NALM6 (cell line): Measurements from ENCODE around the genes CXCR6 and CCRL2.

DNA sequence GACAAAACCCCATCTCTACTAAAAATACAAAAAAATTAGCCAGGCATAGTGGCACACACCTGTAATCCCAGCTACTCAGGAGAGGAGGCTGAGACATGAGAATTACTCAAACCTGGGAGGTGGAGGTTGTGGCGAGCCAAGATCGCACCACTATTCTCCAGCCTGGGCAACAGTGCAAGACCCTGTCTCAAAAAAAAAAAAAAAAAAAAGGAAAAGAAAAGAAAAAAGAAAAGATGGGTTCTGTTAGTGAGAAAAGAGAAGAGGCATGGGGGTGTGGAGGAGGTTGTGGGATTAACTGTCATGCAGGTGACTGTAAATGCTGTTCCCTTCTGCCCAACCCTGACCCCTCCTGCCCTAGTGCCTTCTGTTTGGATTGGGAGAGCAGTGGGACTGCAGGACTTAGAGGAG is 22.4 kb downstream of the ABHD5 start:
- PRO-cap, result no peak

DNA sequence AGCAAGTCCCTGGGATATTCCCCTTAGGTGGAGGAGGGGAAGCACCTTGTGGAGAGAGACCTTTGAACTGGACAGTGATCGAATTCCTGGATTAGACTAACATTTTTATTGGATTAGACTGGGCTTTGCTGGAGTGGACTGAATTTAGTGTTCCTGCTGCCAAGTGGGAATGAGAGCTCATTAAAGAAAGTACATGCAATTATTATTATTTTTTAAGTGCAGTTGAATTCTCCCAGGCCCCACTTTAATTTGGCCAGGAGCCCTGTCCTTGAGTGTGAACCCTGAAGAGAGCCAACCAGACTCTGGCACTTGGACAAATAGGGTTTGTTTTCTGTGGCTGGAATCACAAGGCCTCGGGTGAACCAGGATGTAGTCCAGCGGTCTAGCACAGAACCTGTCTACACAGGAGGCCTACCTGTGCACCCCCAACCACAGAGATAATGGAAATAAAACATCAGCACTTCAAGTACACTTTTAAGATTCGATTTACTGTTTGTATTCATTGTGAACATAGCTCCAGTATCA is 193.2 kb downstream of the ABHD5 start:
- PRO-cap, result no peak

GRCh38 chr3:44235621-44236362 is 5.9 kb upstream of the TOPAZ1 start:
- PRO-cap, result no peak

GRCh38 chr3:44349222-44349783 is 10.7 kb downstream of the TCAIM start:
- PRO-cap, result no peak

DNA sequence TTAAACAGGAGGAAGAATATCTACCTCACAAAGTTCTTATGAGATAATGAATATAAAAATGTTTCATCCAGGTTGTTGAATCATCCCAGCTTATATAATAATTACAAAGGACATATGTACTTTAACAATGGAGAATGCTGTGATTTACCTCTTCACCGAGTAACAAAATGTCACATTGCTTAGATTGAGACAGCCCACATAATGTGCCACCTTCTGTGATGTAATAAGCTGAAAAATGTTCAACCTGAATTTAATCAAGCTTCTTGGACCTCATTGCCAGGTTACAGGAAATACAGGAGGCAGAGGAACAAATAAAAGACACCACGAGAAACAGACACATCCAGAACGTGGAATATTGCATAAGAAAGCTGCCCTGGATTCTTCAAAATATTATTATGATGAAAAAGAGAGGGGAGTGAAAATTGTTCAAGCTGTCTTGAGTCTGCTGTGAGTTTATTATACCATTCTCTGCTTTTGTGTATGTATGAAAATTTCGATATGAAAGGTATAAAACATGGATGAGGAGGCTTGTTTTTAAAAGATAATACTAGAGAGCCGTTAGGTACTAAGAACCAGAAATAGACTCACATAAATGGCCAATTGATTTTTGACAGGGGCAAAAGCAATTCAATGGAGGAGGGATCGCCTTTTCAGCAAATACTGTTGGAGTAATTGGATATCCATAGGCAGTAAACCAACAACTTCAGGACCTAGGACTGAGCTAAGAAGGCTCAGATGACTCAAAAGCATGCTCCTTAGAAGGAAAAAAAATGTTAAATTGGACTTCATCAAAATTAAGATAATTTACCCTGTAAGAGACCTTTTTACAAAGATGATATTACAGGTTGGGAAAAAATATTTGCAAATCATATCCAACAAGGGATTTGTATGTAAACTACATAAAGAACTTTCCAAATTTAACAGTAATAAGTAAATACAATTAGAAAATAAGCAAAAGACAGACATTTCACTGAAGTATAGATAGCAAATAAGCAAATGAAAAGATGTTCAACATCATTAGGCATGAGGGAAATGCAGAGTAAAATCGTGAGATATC is 2.0 kb upstream of the ZNF35 start:
- PRO-cap, result no peak

- PRO-cap, result no peak
These were observed 27.0 kb upstream of the ZNF502 start for GRCh38 chr3:44685280-44685992.

DNA sequence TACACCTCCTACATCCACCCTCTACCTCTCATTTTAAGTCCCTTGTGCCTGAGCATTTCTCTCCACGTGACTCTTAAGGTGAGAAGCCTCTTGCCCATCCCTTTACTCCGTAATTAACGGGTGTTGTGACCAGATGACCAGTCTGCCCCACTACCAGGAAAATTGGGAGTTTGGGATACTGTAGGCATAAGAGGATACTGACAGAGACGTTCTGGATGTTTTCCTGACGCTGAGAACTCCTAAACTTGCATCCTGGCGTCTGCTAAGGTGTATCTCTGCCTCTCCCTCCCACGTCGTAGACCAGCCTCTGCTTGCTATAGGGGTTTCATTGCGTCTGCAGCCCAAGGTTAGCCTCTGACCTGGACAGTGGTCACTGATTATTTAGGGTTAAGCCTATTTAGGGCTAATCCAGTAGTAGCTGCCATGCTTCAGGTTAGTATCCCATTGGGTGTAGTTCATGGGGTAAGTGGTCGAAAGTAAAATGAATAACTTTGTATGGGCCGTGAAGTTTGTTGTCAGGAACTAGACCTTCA is 804 bp downstream of the TMEM42 start:
- PRO-cap, result unidirectional peak, minus-strand start at position 35 of the sequence

DNA sequence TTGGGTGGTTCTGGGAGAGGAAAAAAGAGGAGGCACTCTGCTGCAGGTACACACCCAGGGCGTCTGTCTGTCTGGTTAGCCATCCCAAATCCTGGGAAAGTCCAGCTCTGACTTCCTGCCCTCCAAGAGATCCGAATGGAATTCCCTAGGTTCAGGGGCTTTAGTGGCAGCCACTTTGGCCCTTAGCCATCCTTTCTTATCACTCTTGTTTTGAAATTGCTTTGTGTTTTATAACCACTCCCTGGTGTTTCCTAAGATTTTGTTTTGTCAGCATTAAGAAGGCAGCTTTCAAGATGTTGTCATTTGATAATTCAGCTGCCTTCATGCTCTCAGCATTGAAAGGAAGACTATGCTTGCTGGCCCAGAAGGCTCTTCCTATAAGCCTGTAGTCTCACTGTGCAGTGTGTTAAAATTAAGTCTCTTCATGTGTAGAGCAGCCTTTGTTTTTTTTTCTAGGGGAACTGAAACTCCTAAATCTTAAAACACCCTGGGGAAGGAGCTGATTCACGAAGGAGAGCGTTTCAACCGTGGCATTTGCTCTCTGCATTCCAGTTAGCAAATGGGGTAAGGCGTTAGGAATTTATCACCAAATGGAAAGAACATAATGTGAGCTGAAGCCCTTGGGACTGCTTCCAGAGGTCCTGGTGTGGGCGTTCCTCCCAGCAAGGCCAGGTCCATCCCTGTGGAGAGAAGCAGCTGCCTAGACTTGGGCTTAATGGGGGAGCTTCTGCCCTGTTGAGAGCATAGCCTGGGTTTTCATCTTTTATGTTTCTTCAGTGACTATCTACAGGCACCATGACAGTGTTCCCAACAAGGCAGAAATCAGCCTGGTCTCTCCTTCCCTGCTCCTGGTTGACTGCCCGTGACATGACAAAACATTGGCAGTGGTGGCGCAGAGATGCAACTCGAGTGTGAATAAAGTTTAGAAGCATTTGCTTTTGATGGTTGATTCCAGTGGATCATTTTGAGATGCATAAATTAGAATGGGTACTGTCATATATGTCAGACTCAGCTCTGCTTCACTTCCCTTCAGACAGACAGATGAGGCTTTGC is 14.1 kb upstream of the CLEC3B start:
- PRO-cap, result no peak

- PRO-cap, result no peak
These were observed 1.2 kb downstream of the TMEM158 start for GRCh38 chr3:45224741-45225521.

DNA sequence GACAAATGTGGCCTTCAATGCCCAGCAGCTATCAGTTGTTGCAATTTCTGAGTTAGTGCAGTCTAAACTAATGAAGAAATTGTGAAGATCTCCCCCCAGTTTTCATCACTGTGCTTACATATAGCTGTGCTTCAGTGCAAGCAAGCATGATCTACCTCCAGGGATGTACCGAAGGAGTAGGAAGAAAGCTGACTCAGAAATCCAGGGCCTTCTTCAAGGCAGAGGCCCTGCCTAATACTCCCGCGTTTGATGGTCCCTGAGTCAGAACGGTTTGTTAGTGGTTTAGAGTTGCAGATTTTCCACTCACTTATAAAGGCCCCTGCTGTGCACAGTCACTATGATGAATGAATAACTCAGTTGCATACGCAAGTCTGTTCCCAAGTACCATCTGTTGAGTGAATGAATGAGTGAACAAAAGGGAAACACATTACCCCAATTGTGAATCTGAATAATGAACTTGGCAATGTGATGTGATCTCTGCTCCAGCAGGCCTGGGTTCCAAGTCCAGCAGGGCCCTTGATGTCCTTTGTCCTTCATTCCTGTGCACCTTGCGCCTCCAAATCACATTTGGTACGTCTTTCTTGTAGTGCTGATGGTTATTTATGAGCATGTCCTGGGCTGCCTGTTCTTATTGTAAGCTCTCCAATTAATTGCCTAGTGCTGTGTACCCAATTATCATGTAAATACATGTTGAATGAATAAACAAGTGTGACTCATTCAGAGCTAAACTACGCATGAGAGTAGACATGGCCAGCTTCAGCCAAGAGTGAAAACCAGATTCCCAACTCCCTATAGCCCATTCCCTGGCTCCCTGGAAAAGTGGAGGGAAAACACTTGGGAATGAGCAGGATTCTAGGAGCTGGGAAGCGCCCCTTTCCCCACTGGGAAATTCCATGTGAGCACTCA is 85.4 kb upstream of the LIMD1 start:
- PRO-cap, result no peak

GRCh38 chr3:45566120-45566612 is 28.4 kb upstream of the LIMD1 start:
- PRO-cap, result no peak

DNA sequence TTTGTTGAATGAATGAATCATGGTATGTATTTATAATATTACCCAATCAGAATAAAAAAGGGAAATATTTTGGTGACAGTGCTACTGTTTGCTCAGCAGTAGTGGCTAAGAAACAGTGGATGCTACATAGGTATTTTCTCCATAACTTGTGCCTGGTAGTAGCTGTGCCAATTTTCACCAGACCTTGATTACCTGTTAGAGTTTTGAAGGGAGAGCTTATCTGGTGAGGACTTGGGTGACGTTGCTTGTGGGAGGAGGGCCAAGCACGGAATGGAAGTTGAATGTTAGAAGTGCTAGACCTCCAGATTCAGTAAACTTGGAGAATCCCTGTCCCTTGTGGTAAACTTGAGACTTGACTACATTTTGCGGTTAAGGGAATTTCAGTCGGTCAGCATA is 14.4 kb downstream of the LIMD1 start:
- PRO-cap, result no peak

DNA sequence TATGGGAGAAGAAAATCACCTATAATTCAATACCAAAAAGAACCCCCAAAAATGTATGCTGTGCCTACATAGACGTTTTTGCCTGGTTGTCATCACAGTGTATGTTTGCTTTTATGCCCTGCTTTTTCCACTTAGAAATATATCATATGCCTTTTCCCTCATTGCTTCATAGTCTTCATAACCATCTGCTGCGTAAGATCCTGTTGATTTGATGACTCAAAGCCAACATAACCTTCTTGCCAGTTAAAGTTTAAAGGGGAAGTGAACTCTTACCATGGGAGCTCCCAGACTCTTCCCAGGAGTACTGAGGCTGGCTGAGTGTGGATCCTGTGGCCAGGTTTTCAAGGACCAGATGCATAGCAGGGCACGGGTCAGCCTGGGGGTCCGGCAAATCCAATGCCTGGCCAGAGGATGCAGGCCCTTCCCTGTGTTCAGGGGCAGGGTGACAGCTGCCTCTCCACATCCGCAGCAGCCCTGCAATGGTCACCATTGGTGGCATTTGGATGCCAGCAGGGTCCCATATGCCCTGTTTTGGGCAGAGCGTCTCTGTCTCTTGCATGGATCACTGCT is 42.0 kb upstream of the SACM1L start:
- PRO-cap, result no peak

DNA sequence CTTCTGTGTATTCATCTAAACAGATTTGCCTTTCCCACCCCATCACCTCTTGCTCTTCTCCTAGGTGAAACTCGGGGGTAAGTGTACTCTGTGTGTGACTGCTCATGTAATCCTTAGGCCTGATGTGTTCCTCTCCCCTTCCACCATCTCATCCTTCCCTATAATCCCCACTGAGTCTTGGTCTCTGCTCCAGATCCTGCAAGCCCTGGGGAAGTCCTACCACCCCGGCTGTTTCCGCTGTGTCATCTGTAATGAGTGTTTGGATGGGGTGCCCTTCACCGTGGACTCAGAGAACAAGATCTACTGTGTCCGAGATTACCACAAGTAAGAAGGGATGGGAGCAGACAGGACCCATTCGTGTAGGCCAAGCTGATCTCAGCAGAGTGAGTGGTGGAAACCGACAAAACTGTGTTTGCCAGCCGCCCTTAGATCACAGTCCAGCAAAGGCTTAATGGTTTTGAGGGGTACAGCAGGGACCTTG is 16.7 kb upstream of the SACM1L start:
- PRO-cap, result no peak

DNA sequence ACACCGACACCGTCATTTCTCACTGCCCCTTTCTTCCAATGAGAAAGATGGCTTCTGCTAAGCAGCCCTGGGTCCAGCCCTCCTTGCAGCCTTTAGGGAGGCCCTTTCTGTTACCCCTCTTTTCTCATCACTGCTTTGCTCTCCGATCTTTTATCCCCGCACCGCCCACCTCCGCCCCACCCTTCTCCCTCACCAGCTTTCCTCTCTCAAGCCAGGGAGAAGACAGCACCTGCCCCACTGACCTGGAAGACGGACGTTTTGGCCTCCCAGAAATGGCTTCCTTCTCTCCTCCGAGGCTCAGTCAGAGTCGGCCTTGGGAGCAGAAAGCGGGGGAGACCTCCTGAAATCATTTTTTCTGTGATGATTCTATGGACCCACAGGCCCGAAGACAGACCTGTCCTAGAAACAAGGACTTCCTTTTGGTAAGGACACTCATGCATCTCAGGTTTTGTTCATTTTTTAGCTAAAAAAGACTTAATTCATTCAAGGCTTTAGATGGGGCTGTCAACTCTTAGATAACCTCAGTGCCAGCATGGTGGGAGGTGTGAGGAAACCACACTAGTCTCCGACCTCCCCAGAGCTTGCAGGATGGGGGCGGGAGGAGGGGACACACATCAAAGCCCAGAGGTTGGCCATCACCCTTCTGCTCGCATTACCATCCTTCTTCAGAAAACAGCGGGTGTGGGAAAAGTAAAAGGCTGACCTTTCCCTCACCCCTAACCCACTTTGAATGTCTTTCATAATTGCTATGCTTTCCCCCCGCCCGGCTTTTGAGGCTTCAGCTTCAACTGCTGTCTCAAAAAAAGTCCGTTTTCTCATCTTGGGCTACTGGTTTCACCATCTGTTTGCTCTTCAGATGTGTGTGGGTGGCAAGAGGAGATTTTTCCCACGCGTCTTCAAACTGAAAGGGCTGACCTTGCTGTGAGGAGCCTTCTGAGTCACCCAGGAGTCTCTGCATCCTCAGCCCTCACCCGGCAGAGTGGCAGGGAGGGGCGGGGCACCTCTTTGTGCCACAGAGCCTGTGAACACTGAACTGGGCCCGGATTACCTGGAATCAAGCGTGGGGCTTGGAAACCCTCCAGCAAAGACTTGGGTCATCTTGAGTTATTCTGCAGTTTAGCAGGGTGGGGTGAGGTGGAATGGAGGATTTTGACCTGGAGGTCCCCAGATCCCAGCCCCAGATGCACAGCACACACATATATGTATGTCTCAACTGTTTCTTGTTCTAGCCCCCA is 27.7 kb upstream of the CXCR6 start:
- PRO-cap, result no peak

GRCh38 chr3:45942885-45943615 is at the start of gene CXCR6:
Gene CXCR6, plus strand, starts transcription at chr3:45943464.
- PRO-cap, result no peak

DNA sequence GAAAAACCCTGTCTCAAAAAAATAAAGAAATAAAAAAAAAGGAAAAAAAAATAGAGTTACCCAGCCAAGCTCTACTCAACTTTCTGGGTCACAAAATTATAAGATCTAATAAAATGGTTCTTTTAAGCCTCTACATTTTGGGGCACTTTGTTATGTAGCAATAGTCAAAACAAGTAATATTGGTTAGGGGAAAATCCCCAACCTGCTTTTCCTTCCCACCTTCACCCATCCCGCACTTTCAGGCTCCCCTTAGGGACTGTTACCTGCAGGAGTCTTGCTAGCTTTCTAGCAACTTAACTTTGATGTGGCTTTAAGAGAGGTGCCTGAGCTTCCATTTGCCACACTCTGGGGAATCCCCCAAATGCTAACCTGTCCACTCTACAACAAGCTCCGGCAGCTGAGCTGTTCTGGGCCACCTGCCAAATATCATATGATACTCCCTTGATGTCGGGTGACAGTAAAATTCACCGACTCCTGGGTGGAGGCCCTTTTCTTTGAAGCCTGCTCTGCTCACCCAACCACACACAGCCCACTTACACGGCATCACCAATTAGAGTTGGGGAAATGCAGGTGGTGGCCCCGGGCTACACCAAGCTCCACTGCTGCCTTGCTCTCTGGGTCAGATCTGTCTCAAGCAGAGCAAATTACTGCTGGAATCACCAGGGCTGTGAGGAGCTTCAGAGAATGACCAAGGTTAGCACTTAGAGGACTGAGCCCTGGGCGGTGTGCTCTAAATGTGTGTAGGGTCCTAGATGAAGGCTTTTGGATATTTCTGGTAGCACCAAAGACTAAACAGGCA is 38.0 kb upstream of the XCR1 start:
- PRO-cap, result unidirectional peak, plus-strand start at position 622 of the sequence

- PRO-cap, result no peak
These were observed 5.2 kb upstream of the CCR1 start for GRCh38 chr3:46213113-46213823.

DNA sequence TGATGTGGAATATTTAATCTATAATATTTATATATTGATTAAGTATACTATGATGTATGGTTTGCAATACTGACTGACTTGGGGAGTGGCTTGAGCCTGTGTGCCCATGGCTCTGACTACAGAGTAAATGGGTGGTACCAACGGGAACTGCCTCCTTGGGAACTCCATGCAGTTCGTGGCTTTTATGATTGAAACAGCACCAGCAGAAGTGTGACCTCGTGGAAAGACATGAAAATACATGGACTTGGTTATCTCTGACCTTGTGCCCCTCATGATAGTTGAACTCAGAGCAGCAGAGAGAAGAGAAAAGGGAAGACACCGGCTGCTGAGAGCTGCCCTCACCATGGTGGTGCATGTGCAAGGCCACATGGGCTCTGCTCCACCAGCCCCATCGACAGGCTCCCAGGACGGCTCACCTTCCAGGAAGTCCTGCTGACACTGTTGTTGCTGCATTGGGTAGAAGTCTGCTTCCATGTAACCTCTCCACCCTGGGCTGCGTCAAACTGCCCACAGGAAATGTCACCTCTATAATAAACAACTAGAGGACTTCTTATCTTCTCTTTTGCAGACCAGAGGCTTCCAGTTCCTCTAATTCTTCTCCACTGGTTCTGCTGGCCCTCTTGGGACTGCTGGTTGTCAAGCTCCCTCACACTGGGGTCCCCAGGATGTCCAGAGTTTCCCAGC is 6.1 kb upstream of the CCR3 start:
- PRO-cap, result no peak

DNA sequence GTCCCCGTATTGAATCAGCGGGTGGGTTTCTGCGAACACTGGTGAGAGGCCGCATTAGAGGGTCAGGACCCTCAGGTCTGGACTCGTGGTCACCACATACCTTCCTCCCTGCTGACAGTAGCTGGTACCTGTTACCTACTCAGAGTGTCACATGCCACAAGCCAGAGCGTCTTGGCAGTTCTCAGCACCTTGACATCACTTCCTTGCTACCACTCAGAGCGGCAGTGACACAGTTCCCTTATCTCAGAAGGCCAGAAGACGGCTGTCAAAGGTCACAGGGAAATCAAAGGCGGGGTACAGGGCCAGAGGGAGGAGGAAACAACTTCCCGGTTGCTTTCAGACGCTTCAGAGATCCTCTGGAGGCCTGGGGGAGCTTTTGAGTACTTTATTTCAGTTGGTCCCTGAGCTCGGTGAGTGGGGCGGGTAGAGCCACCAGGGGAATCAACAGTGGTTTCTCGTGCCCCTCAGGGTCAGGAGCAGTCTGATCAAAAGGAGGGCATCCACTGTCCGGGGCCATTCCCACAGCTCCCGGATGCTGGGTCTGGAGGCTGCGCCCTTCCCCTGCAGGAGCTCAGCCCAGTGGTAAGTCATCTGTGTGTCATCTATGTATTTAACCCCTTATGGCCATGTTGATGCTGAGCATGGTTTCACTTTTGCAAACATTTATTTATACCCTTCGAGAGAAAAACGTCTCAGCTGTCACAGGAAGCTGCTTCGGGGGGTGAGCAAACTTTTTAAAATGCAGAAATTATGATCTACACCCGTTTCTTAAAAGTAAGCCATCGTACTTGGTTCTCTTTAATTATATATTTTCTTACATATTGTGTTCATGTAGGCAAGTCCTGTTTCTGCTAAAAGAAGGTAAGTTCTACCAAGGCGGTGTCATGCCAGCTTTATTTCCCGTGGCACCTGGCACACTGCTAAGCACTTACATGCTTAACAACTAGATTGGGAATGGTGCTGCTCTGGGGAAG is at the start of gene CCRL2:
Gene CCRL2 (plus strand): TSS at position 339 of the 974 bp plus-strand sequence.
- PRO-cap, result bidirectional peak, plus-strand start at position 286 of the sequence, minus-strand start at position 183 of the sequence; unidirectional peak, minus-strand start at position 543 of the sequence